SK-N-MC (cell line): ENCODE data around the genes ATAD3C, FNDC10 and MMP23B.

DNA sequence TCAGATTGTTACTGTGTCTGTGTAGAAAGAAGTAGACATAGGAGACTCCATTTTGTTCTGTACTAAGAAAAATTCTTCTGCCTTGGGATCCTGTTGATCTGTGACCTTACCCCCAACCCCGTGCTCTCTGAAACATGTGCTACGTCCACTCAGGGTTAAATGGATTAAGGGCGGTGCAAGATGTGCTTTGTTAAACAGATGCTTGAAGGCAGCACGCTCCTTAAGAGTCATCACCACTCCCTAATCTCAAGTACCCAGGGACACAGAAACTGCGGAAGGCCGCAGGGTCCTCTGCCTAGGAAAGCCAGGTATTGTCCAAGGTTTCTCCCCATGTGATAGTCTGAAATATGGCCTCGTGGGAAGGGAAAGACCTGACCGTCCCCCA, 2.7 kb upstream of the MRPL20 start:
- RRBS: no CpG with 5 or more reads among the region's 8 CpGs

GRCh38 chr1:1419789-1420934, 914 bp downstream of the ANKRD65 start:
- RRBS: 81% methylated on average over 69 of the region's 123 CpGs

GRCh38 chr1:1449339-1449793, at the start of gene ATAD3C:
Gene ATAD3C, plus strand, starts transcription at chr1:1449689.
- RRBS: 90% methylated on average over 5 of the region's 9 CpGs

DNA sequence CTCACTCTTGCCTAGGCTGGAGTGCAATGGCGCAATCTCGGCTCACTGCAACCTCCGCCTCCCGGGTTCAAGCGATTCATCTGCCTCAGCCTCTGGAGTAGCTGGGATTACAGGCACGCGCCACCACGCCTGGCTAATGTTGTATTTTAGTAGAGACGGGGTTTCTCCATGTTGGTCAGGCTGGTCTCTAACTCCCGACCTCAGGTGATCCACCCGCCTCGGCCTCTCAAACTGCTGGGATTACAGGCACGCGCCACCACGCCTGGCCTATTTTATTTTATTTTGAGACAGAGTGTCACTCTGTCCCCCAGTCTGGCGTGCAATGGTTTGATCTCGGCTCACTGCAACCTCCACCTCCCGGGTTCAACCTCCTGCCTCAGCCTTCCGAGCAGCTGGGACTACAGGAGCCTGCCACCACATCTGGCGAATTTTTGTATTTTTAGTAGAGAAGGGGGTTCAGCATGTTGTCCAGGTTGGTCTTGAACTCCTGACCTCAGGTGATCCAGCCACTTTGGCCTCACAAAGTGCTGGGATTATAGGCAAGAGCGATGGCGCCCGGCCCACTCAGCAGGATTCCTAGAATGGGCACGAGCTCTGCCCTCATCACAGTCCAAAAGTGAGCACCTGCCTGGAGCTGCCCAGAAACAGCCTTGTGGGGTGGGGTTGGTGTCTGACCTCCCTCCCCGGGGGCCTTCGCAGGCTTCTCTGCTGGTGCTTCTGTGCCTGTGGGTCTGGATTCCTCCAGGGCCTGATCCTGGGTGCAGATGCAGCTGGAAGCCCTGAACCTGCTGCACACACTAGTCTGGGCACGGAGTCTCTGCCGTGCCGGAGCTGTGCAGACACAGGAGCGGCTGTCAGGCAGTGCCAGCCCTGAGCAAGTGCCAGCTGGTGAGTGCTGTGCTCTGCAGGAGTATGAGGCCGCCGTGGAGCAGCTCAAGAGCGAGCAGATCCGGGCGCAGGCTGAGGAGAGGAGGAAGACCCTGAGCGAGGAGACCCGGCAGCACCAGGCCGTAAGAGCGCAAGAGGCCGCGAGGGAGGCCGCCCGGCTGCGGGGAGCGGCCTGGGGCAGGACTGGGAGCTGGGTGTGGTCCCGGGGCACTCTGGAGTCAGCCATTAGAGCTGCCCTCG, 6.5 kb downstream of the ATAD3B start:
- RRBS: no CpG with 5 or more reads among the region's 47 CpGs

GRCh38 chr1:1541553-1542550, 1.4 kb upstream of the TMEM240 start:
- RRBS: no CpG with 5 or more reads among the region's 41 CpGs

DNA sequence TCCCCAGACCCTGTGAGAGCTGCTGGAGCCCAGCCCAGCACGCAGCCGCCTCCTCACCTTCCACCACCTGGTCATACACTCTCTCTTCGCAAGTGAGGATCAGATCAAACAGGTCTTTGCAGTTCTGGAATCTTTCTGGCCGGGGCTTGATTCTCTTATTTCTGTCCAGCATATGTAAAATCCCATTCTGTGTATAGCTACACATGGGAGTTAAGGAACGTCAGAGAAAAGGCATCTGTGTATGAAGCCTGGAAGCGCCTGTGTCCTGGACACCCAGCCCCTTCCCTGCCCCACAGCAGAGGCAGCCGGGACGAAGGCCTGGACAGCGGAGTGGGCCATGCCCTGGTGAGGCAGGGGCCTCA, 4.4 kb upstream of the TMEM240 start:
- RRBS: no CpG with 5 or more reads among the region's 9 CpGs

DNA sequence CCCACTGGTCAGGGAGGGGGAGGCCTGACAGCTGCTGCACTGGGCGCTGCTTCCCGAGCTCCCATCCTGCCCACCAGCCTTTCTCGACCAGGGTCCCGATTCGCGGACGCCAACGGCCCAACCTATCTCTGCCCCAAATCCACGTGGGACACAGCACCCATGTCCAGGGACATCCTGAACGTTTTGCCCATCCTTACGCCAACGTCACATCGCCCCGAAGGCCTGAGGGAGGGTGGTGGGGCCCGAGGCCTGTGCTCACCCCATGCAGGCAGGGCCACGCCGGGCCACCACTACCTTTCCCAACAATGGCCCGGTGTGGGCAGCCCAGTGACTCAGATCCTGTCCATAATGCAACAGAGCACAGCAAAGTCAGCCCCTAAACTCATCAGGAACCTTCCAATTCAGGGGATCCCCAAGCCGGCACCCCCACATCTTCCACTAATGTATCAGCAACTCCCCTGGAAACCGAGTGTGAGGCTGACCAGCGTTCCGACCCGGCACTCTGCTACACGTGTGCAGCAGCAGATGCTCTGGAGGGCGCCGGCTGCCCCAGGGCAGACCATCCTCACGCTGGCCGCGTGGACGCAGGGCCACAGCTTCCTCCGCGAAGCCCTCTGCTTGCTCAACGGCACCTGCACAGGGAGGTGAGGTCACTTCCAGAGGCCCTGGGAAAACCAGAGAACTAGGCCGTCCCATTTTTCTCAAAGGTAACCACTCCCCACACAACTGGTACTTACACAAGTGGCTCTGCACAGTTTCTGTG, 11.3 kb upstream of the TMEM240 start:
- RRBS: 95% methylated on average over 9 of the region's 34 CpGs

DNA sequence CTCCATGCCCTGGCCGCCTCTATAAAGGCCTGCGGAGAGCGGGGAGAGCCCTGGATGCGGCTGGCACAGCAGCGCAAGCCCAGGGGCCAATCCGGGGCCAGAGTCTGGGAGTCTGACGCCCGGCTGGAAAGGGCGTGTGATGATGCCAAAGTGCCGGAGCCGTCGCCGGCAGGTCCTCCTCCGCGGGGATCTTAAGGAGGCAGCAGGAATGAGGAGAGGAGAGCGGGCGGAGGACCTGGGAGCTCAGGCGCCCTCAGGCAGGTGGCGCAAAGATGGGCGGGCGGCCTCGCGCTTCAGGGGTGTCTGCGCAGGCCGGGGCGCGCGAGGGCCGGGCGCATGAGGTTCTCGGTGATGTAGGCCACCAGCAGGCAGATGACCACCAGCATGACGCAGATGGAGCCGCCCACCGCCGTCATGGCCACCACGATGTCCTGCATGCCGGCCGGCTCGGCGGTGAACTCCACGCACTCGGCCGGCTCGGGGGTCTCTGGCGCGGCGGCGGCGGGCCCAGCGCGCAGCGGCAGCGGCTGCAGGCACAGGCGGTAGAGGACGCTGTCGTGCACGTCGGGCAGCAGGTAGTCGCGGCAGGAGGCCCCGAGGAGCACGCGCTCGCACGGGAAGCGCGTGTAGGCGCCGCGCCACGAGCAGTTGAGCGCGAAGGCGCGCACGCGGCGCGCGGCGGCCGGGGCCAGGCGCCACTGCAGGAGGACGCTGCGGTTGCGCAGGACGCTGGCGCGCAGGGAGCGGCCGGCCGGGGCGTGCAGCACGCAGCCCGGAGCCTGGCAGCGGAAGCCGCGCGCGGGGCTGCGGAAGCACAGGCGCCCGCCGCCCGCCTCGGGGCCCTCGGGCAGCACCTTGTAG, 663 bp downstream of the FNDC10 start:
- RRBS: 6% methylated on average over 11 of the region's 107 CpGs

DNA sequence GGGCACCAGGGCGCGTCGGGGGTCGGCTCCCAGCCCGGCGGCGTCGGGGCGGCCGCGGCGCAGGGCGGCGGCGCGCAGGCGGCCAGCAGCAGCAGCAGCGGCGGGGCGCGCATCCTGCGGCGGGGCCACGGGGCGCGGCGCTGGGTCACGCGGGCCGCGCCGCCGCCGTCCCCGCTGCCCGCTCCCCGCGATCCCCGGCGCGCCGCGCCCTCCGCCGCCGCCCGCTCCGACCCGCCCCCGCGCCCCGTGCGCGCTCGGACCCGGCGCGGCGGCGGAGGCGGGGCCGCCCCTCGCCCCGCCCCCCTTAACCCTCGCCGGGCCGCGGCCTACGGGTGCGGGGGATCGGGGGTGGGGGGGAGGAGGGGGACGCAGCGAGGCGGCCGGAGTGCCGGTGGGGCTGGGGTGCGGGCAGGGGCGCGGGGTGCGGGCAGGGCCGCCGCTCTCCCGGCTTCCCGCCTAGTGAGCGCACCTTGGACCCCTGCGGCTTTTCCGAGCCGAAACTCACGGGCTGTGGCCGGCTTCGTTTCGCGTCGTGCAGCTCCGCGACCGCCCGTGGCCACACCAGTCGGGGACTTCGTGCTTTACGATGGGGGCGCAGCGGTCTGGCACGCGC, at the start of gene FNDC10:
FNDC10 (minus strand) TSS at position 233 of the 613 bp plus-strand sequence.
- RRBS: 2% methylated on average over 59 of the region's 105 CpGs

DNA sequence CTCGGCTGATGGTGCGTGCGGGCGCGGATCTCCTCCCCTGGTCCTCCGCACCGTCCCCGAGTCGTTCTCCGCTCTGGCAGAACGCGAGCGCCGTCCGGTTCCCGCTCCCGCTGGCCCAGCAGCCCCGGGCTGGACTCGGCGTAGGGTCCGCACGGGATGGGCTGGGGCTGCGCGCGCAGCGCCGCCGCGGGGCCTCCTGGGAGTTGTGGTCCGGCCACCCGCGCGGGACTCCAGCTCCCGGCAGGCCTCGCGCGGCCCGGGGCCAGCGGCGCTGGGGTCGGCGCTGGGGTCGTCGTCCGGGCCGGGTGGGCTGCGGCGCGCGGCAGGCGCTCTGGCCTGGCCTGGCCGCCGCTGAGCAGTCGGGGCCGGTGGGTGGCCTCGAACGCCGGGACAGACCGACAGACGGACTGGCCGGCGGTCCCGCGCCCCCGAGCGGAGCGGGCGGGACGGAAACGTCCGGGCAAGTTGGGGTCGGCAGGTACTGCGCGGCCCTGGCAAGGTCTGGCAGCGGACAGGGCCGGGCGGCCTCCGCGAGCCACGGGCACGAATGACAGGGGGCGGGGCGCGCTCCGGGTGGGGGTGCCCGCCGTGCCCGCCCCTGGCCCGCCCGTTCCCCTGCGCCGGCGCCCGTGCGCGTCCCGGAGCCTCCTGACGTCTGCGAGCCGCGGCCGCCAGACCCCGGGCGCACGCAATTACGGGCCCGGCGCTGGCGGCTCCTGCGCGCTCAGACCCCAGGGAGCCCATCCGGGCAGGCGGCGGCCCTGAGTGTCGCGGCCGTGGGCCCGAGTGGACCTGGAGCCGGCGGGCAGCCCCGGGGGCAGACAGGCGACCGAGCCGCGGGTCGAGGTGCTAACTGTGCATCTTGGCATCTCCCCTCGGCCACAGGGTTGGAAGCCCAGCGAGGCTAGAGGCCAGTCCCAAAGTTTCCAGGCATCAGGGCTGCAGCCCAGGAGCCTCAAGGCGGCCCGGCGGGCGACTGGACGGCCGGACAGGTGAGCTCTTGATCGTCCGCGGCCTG, 632 bp downstream of the MIB2 start:
- RRBS: 1% methylated on average over 80 of the region's 137 CpGs

DNA sequence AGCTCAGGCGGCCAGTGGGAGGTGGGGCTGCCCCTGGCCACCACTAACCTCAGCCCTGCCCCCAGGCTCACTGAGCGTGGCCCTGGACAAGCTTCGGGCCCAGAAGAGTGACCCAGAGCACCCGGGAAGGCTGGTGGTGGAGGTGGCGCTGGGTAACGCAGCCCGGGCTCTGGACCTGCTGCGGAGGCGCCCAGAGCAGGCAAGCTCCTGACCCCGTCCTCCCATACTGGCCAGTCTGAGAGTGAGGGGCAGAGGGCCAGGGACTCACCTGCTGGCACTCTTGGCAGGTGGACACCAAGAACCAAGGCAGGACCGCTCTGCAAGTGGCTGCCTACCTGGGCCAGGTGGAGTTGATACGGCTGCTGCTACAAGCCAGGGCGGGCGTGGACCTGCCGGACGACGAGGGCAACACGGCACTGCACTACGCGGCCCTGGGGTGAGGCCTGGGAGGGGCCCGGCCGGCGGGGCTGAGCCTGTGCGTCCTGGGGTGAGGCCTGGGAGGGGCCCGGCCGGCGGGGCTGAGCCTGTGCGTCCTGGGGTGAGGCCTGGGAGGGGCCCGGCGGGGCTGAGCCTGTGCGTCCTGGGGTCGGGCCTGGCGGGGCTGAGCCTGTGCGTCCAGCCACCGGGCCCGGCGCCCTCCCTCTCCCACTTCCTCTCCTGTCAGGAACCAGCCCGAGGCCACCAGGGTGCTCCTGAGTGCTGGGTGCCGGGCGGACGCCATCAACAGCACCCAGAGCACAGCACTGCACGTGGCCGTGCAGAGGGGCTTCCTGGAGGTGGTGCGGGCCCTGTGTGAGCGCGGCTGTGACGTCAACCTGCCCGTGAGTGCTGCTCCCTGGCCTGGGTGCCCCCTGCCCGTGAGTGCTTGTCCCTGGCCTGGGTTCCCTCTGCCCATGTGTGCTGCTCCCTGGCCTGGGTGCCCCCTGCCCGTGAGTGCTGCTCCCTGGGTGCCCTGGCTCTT, 4.7 kb upstream of the MMP23B start:
- RRBS: 87% methylated on average over 16 of the region's 50 CpGs

GRCh38 chr1:1631510-1632575, at the start of gene MMP23B:
Gene MMP23B, plus strand, starts transcription at chr1:1632173.
- RRBS: 36% methylated on average over 42 of the region's 79 CpGs

- RRBS: no CpG with 5 or more reads among the region's 12 CpGs
Measured at GRCh38 chr1:1647640-1648210, 11.1 kb downstream of the CDK11B start.

GRCh38 chr1:1745516-1746657, 21.7 kb upstream of the CDK11A start:
- RRBS: no CpG with 5 or more reads among the region's 115 CpGs

DNA sequence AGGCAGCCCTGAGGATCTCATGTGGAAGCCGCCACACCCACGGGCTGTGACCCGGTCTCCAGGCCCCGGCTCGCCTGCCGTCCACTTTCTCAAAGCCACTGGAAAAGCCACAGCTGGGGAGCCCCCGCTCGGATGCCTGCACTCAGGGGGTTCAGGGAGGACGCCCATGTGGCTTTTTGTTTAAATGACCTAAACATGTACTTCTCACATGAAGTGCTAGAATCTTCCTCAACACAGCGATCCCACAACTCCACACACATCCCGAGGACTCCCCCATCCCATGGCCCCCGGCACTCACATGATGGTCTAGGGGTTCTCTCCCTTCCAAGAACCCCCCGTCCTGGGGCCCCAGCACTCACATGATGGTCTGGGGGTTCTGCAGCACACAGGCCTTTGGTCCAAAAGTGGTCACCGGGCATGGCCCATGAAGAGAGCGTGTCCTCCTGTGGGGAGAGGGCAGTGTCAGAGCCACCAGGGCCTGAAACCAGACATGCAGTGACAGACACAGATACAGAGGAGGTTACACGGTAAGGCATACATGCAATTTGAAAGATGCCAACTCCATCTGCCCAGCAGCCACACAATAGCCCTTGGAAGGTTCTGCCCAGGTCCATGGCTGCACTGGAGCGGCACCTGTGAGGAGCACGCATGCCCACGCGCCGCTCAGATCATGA, 16.5 kb downstream of the NADK start:
- RRBS: no CpG with 5 or more reads among the region's 21 CpGs

GRCh38 chr1:1786503-1787702, 8.6 kb upstream of the NADK start:
- RRBS: no CpG with 5 or more reads among the region's 26 CpGs

DNA sequence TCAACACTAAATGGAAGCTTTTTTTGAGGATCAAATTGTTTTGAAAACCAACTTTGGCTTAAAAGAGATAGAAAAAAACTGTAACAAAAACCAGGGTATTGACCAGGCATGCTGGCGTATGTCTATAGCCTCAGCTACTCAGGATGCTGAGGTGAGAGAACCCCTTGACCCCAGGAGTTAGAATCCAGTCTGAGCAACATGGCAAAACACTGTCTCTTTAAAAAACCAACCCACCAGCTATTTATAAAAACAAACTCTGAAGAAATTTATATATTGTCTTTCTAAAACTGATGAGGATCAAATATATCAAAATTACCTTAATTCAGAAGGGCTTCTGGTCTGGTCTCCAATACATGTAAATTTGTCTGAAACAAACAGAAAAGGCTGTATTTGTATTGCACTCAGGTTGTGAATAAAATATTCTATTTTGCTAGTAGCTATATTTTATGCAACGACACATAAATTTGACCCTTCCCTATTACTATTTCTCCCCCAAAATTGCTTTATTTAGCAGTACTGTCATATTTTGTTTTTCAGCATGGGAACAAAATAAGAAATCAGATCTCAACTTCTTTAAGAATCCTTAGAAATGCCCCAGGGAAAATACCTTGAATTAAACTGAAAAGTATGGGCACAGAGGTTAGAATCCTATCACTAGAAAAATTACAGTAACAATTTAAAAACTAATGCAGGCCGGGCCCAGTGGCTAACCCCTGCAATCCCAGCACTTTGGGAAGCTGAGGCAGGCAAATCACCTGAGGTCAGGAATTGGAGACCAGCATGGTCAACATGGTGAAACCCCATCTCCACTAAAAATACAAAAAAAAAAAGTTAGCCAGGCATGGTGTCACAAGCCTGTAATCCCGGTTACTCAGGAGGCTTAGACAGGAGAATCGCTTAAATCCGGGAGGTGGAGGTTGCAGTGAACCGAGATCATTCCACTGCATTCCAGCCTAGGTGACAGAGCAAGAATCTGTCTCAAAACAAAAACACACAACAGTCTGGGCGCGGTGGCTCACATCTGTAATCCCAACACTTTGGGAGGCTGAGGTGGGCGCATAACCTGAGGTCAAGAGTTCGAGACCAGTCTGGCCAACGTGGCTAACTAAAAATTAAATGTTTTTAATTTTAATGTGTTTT, 51.6 kb downstream of the GNB1 start:
- RRBS: no CpG with 5 or more reads among the region's 12 CpGs

GRCh38 chr1:1959608-1960370, 40.7 kb upstream of the TMEM52 start:
- RRBS: no CpG with 5 or more reads among the region's 30 CpGs

- RRBS: no CpG with 5 or more reads among the region's 5 CpGs
Measured at GRCh38 chr1:2052499-2052749, 2.2 kb downstream of the PRKCZ start.

GRCh38 chr1:2134362-2134622, 60.3 kb downstream of the FAAP20 start:
- RRBS: no CpG with 5 or more reads among the region's 8 CpGs